ENCODE measurements around a stretch of chr5.

GRCh38 chr5:55944457-55945144 is 50.2 kb downstream of the IL6ST start:
- RRBS = no CpG with 5 or more reads among the region's 17 CpGs

DNA sequence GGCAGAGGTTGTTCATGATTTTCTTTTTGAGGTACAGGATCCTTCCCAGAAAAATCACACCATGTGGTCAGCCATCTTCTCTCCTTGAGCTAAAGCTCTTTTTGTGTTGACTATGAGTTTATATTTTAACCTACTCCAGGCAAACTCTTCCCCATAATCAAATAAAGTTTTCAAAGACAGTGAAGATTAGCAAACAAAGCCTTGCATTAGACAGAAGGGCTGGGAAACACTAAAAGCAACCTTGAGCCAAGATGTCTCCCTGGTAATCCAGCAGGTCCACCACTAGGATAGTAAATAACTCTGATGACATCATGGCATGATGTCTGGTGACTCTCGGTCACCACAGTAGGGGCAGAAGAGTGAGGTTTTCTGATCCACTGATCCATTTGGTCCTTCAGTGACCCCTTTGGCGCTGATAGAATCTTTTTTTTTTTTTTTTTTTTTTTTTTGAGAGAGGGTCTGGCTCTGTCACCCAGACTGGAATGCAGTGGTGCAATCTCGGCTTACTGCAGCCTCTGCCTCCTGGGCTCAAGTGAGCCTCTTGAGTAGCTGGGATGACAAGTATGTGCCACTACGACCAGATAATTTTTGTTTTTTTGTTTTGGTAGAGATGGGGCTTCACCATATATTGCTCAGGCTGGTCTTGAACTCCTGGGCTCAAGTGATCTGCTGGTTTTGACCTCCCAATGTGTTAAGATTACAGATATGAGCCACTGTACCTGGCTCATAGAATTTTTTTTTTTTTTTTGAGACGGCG is 30.7 kb upstream of the IL6ST start:
- RRBS = no CpG with 5 or more reads among the region's 6 CpGs

DNA sequence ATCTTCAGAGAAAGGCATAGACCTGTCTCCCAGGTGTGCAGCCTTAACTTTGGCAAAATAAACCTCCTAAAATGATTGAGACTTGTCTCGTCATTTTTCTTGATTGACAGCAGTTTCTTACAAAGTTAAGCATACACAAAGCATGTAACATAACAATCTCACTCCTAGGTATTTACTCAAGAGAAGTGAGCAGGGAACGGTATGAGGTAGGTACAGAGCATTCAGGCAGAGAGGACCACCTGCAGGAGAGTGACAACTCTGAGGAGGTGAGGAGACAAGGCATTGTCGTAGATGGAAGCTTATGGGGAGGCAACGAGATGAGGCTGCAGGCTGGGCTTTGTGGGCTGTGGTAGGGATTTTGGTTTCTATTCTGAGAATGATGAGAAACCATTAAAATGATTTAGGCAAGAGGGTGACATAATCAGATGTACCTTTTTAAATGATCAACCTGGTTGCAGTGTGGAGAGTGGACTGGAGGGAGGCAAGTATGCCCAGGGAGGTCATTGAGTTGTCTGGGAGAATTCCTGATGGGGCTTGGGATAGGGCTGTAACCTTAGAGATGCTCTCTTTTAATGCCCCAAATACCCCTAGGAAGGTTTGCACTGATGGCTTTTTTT is 65.9 kb upstream of the IL6ST start:
- RRBS = no CpG with 5 or more reads among the region's 4 CpGs

GRCh38 chr5:56126910-56127194 is 106.3 kb downstream of the ANKRD55 start:
- RRBS = no CpG with 5 or more reads among the region's 5 CpGs

- RRBS = no CpG with 5 or more reads among the region's 11 CpGs
These were observed 76.2 kb downstream of the ANKRD55 start for GRCh38 chr5:56156589-56157723.

DNA sequence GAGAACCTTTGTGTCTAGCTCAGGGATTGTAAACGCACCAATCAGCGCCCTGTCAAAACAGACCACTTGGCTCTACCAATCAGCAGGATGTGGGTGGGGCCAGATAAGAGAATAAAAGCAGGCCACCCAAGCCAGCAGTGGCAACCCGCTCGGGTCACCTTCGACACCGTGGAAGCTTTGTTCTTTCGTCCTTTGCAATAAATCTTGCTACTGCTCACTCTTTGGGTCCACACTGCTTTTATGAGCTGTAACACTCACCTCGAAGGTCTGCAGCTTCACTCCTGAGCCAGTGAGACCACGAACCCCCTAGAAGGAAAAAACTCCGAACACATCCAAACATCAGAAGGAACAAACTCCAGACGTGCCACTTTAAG is 63.2 kb upstream of the ANKRD55 start:
- RRBS = no CpG with 5 or more reads among the region's 11 CpGs

- RRBS = no CpG with 5 or more reads among the region's 4 CpGs
These were observed 85.9 kb upstream of the ANKRD55 start for GRCh38 chr5:56319035-56319485.

GRCh38 chr5:56640971-56641448 is 174.3 kb upstream of the MAP3K1 start:
- RRBS = no CpG with 5 or more reads among the region's 2 CpGs

DNA sequence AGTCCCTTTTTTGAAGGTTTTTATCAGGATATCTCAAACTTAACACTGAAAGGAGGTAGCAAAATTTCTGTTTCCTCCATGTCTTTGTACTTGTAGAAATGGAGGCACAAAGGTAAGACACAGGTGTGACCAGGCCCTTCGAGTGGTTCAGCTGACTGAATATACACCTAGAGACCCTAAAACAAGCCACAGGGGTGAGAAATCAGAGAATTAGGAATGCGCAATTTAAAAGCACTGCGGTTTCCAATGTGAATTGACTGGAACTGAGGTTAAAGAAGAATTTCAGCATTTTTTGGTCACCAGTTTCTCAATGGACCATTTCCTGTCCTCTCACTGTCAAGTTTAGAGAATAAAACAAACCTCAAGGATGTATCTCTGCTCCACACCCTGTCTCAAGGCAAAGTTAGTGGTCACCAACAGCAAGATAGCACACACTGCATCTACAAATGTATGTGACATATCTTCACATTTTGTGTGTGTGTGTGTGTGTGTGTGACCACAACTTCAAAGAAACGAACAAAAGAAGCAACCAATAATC is 143.8 kb upstream of the MAP3K1 start:
- RRBS = no CpG with 5 or more reads among the region's 4 CpGs

- RRBS = no CpG with 5 or more reads among the region's 3 CpGs
These were observed 102.9 kb upstream of the MIER3 start for GRCh38 chr5:57054694-57055253.

- RRBS = no CpG with 5 or more reads among the region's 1 CpG
These were observed 47.1 kb downstream of the ACTBL2 start for GRCh38 chr5:57435546-57435928.

GRCh38 chr5:58156302-58156871 is 303.5 kb downstream of the PLK2 start:
- RRBS = no CpG with 5 or more reads among the region's 8 CpGs

DNA sequence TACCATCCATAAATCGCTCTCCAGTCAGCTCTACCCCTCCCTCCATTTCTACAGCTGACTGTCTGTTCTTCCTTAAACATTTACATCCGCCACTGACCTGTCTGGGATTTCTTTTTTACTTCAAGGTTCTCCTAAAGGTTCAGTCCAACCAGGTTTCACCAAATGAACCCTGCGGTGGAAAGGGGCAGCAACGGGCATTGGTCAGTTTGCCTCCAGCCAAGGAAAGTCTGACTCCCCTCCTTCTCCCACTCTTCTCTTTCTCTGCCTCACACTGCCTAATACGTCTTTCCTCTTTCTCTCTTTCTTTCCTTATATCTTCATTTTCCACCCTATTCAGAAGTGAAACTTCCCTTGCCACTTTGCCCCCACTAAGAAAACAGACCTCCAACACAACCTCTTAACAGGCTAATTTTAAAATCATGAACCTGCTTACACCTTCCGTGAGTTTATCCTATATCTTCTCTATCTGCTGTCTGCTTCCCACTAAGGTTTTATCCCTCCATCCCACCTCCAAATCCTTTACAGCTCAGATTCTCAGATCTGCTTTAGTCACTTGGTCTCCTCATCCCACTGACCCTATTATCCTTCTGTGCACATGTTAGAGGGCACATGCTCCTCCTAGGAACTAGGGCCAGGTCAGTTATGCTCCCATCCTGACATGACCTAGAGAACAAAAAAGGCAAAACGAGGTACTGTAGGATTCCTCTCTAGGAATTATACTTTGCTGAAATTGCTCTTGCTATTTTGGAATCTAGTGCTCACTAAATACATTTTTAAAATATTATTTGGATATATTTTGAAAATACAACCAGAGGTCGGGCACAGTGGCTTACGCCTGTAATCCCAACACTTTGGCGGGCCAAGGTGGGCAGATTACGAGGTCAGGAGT is 439.4 kb downstream of the RAB3C start:
- RRBS = no CpG with 5 or more reads among the region's 11 CpGs

DNA sequence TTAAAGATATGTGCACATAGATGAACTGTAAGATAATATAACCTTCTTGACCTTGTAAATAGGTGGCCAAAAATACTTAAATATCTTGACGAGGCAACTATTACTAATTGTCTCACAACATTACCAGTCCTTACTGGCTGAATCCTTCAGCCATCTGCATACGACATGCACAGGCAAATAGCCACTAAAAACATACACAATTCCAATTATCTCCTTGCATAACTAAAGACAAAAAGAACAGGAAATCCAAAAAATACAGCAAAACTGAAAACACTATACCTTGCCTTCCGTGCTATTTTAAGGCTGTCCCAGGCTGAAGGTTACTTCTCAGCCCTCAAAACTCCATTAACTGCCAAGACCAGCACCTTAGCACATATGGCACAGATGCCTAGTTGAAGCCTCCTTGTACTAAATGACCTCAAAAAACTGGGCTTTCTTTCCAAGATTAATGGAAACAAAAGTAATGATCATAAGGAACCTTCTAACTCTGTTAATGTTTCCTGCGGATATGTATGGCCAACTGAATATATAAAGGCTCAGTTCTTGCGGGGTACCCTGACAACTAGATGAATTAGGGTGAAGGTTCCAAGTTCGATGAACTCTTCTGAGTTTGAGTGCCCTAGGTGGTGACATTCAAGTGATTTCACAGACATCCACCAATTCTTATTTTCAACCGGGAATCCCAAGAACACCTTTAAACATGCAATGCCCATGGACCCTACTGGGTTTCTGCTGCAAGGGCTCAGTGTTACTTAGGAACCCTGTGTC is 455.2 kb downstream of the RAB3C start:
- RRBS = no CpG with 5 or more reads among the region's 7 CpGs

DNA sequence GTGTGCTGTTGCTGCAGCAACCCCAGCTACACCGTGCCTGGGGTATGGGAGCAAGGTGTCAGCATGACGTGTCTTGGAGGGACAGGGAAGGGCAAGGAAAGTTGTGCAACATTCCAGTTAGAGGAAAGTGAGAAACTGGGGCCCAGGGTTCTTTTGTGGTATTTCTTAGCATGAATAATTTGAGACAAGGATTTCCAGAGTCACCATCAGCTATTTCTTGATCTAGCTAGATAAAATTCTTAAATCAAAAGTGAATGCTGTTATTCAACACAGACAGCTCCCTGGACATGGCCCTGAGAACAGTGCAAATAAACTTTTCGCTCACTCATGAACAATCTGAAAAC is 611.2 kb downstream of the RAB3C start:
- RRBS = no CpG with 5 or more reads among the region's 3 CpGs

- RRBS = no CpG with 5 or more reads among the region's 2 CpGs
These were observed 542.2 kb downstream of the PDE4D start for GRCh38 chr5:59351407-59351710.

- RRBS = no CpG with 5 or more reads among the region's 4 CpGs
These were observed 434.3 kb downstream of the PDE4D start for GRCh38 chr5:59458969-59459841.

- RRBS = no CpG with 5 or more reads among the region's 12 CpGs
These were observed 429.5 kb downstream of the PDE4D start for GRCh38 chr5:59463913-59464606.

GRCh38 chr5:59584776-59585346 is 308.7 kb downstream of the PDE4D start:
- RRBS = no CpG with 5 or more reads among the region's 5 CpGs

DNA sequence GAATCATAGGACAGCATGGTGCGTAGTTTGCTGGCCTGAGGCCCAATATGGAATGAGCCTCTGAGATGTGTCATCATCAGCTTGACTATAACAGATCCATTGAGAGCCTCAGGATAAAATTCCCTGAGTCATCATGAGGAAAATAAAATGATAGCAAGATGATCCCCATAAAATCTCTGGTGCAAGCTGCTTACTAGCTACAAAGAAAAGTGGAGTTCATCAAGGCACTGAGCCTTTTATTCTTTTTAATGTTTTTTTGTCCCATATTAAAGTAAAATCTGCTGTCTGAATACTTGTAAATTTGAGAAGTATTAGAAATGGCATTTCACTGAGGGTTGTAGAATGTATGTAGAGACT is 303.0 kb upstream of the PDE4D start:
- RRBS = no CpG with 5 or more reads among the region's 1 CpG

Data from HGPS cell (cell line).